Measurements from ENCODE around the genes NFKBIA, RALGAPA1 and MBIP.

DNA sequence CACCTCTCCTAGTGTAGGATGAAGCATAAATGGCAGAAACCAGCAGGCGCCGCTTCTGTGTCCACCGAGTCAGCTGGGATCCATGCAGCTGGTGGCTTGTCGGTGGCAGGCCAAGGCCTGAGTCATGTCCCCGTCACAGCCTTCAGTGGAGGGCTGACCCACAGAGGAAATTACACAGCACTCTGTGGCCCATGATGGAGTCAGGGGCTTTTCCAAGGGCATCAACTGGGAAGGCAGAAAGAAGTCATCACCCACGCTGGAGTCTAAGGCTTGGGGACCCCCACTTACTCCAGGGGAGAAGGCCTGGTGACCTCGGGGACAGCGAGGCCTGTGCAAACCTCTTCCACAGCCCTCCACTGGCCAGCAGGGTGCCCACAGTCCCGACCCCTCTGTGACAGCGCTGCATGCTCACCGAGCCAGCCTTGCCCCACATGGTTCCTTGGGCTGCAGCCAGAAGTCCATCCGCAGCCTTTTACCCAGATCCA lies 38.3 kb downstream of the NFKBIA start:
- PRO-cap, result bidirectional peak, plus-strand start at position 217 of the sequence, minus-strand start at position 75 of the sequence

GRCh38 chr14:35404278-35405135 lies at the start of gene NFKBIA:
Gene NFKBIA (minus strand): TSS chr14:35404749.
- PRO-cap, result bidirectional peak, plus-strand start at chr14:35404836, minus-strand start at chr14:35404749; bidirectional peak, plus-strand start at chr14:35405252, minus-strand start at chr14:35405097

GRCh38 chr14:35808504-35809572 lies at the start of gene RALGAPA1:
Gene RALGAPA1 (minus strand): TSS chr14:35809295.
- PRO-cap, result bidirectional peak, plus-strand start at chr14:35808828, minus-strand start at chr14:35808736; bidirectional peak, plus-strand start at chr14:35808866, minus-strand start at chr14:35808856; bidirectional peak, plus-strand start at chr14:35809452, minus-strand start at chr14:35809320

- PRO-cap, result no peak
Measured at GRCh38 chr14:35932655-35933241, 106.6 kb downstream of the BRMS1L start.

GRCh38 chr14:36319805-36321118 lies at the start of gene MBIP:
Gene MBIP (minus strand): TSS chr14:36320637.
- PRO-cap, result bidirectional peak, plus-strand start at chr14:36320775, minus-strand start at chr14:36320624

DNA sequence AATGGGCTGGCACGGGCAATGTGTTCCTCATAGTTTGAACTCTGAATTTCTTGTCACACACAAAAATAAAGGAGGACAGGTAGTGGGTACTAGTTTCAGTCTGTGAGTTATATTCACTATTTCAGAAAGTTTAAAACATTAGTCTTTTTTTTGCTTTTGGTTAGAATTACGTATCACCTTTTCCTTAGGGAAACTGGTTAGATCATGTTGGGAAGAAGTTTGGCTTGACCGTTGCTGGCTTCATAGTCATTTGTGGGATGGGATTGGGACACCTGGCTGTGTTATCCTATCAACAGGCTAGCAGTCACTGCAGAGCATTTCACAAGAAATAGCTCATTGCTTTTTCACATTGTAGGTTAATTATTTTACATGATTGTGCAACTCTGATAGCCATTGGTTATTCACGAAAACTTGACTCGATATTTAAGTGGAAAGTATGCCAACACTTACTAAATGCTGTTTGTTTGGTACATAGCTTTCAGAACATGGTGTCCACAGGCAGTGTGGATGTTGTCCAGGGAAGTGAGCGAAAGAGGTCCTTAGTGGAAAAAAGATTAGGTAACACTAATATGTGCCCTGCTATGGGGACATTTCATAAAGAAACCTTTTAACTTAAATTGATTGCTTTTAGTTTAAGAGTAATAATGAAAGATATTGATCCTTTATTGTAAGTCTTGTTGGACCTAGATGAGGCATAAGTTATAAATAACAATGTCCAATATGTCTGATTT lies 89.4 kb downstream of the NKX2-1 start:
- PRO-cap, result no peak

DNA sequence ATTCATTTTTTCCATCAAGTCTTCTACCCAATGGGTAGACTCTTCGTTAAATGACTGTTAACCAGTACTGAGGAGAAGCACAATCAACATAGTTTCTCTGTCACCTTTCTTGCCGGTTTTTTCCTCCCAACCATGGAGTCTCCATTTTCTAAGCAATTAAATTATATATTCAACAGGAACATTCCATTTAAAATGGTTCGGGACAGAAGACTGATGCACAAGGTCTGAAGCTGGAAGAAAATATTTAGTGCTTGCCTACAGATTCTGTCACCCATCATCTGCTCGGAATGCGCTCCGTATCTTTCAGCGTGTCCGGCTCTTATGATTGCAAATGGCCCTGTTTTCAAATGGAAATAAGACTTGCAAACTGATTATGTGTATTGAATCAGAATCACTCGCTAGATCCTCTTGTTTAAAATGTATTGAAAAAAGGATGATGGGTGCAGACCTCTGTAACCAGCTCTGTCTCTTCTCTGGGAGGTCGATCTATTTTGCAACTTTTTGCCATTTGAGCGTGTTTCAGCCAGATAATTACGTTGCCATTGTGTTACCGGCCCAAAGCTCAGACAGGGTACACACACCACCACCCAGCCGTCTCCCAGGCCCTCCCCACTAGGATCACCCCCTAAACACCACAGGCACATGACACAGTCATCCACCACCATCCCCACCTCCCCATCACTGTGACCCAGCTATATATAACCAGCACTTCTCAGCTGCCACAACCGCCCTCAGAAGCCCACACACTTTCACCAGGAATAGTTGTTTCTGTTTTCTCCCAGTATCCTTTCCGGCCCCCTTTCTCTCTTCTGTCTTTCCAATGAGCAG lies 10.9 kb downstream of the NKX2-1 start:
- PRO-cap, result no peak

- PRO-cap, result no peak
Measured at GRCh38 chr14:36521380-36522177, 1.5 kb upstream of the NKX2-1 start.

- PRO-cap, result no peak
Measured at GRCh38 chr14:36524842-36525366, 4.9 kb upstream of the NKX2-1 start.

DNA sequence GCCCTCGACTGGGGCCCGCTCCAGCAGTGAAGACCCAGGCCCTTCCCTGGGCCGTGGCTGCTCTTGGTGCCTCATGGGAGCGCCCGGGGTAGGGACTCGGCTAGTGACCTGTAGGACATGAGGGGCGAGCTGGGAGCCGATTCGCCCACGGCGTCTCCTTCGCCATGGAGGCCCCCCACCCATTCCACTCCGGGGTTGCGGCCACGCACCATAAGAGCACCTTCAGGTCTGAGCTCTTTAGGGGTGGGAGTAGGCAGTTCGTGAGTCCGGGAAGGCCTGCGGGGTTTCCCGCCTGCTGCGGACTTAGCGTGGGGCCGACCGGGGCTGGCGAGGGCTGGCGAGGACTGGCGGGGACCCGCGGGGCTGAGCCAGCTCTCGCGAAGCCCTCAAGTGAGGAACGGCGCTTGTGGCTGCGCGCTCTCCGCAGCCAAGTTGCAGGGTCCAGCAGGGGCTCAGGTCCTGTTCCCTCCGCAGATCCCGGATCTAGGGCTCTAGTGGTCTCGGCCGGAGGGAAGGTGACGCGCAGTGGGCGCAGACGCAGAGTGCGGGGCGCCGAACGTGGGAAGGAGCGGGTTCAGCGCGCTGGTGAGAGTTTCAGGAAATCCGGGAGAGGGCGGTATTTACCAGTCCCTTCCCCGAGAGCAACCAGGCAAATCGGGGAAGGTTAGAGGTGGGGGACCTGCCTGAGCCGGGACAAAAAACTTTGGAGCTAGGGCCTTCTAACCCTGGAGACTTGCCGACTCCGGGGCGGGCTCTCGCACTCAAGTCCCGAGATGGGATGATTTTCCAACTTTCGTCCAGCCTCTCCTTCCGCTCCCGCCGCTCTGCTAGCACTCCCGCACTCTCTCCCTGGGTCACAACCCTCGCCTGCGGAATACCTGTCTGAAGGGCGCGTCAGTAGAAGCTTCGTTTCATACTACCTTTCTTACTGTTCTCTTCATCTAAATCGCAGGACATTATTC lies 13.9 kb upstream of the PAX9 start:
- PRO-cap, result no peak

- PRO-cap, result no peak
Measured at GRCh38 chr14:36661188-36661533, 499 bp upstream of the PAX9 start.

- PRO-cap, result no peak
Measured at GRCh38 chr14:37036613-37037230, 135.7 kb downstream of the SLC25A21 start.

DNA sequence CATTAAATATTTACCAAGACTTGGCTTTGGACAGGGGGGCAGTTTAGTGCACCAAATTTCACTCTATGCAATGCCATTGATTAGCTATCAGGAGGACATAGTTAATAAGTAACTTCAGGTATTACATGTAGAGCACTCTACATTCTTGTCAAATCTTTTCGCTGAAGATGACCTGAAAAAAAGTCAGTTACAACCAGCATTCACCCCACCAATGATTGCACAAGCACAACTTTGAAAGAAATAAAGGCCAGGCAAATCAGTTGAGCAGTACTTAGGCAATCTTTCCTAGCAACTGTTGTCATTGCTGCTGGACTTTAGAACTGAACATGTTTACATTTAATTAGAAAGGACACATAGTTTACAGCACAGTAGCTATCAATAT lies 128.6 kb downstream of the FOXA1 start:
- PRO-cap, result no peak

GRCh38 chr14:37566502-37567493 lies 28.3 kb downstream of the FOXA1 start:
- PRO-cap, result no peak

- PRO-cap, result no peak
Measured at GRCh38 chr14:37585811-37586683, 9.0 kb downstream of the FOXA1 start.

GRCh38 chr14:37593802-37594834 lies 931 bp downstream of the FOXA1 start:
- PRO-cap, result no peak

DNA sequence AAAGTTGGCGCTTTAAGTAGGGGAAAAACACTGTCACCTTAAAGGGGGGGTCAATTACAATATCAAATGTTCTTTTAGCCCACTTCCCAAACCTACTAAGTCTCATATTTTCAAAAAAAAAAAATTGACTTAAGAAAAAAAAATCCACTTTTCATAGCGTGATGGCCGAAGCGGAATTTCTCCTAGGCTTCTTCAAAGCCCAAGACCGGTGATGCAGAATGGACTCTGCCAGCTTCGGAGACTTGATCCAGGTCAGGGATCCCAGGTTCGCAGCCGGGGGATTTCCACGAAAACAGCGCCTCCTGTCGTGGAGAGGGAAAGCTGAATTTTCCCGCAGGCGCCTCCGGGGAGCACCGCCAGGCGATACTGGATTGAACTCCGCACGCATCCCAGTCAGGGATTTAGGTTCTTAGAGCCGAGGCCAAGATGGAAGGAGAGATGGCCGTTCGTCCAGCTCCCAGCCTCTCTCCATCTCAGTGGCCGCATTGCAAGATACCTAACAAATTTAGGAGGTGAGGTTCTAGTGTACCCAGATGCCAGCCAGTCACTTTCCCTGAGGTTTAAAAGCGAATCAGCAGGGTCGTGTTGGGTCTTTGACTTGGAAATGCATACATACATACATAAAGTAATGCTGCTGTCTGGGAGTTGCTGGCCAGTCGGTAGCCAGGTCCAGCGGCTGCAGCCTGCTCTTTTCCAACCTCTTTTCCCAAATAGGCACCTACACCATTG lies 2.2 kb downstream of the TTC6 start:
- PRO-cap, result no peak

DNA sequence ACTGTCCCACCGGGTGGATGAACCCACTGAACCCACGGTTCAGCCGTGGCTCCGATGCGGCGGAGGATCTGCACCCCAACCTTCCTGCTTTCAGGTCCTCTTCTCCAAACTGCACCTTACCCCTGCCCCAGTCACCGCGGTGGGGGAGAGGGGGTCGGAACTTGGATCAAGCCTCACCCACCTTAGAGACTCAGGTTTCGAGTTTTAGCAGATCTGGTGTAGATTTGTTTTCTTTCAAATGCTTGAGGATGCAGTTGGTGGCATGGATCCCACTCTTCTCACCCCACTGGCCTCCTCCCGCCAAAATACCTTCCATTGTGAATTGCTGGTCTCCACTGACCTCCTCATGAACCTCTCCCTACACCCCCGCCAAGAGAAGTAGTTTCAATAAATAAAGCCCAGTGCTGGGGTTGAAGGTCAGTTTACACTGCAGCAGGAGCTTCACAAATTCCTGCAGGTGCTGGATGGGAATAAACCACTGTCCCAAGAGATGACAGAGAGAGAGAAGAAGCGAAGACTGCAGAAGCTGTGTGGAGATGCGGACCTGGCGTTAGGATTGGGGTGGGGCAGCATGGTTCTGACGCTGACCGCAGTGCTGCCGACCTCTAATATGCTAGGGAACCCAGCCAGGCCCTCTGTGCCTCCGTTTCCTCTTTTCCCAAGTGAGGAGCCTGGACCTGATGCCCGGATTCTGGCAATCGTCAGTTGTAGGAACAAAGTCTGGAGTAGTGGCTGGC lies 7.3 kb downstream of the TTC6 start:
- PRO-cap, result no peak

DNA sequence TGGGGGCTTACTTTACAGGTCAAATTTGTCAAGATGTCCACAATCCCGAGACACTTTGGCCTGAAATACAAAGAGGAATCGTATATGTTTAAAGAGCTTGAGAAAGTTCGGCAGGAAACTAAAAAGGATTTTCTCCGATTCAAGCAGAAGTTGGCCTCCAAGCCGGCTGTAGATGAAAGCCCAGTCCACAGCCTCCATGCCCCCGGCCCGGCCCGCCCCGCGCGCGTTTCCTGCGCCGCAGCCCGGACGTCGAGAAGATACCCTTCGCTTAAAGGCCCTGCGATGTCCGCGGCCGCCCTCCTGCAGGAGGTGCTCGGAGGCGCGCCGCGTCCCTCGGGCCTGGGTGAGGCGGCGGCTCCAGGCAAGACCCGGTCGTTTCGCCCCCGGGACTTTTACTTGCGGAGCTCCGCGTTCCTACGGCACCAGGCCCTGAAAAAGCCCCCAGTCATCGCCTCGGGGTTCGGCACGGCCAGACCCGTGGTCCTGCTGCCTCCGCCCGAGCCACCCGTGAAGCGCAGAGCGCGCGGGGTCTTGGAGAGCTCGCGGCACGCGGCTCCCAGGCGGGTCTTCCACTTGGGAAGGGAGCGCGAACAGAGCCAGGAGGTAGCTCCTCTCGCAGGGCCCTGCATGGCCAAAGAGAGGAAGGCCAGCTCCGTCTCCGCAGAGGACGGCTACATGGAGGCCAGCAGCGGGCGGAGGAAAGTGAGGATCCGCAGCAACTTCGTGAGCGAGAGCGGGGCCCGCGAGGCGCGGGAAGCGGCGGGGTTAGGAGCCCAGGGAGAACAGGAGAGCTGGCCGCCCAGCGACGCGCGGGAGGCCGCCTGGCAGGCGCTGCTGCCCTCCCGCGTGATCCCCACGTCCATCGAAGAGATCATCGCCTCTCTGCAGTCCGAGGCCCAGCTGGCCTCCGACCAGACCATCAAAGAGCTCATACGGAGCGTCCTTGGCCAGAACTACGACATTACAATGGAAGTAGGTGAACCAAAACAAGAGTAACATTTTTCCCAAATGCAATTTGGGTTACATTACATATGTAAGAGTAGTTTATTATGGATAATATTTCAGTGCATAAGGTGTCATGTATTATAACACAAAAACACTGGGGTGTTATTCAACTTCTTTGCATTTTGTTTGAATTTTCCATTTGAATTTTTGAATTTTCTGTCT lies 27.0 kb downstream of the TTC6 start:
- PRO-cap, result no peak

DNA sequence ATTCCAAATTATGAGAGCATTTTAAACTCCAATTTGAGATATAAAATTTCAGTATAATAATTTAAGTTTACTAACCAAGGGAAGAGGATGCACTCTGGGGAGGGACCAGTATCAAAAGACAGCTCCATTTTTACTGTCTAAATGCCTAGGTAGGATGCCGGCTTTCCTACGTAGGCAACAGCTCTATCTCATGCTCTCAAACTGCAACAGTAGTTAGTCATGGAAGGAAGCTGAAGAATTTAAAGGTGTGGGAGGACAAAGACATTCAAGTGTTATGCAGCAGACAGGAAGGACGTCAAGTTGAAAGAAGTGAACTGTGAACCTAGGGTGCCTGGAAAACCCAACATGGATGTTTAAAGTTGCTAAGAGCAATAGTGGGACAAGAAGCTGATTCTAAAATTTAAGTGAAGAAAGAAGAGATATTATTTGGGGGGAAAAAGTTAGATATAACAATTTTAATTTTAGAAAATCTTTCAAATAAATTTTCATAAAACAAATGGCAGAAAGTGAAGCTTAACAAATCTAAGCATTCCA lies 5.9 kb downstream of the SEC23A start:
- PRO-cap, result no peak